ENCODE data around the genes AKR1C8 and CALML5.

DNA sequence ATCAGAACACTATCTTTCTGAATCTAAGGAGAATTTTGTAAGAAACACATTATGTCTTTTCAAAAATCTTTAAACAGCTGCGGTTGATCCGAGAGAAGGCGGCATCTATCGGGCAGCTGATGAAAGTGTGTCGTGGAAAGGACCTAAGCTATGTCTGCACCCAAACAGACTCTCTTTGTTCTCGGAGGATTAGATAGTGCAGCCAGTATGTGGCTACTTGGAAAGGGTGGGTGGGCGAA, 509.9 kb upstream of the AKR1E2 start:
- RRBS: no CpG with 5 or more reads among the region's 7 CpGs

DNA sequence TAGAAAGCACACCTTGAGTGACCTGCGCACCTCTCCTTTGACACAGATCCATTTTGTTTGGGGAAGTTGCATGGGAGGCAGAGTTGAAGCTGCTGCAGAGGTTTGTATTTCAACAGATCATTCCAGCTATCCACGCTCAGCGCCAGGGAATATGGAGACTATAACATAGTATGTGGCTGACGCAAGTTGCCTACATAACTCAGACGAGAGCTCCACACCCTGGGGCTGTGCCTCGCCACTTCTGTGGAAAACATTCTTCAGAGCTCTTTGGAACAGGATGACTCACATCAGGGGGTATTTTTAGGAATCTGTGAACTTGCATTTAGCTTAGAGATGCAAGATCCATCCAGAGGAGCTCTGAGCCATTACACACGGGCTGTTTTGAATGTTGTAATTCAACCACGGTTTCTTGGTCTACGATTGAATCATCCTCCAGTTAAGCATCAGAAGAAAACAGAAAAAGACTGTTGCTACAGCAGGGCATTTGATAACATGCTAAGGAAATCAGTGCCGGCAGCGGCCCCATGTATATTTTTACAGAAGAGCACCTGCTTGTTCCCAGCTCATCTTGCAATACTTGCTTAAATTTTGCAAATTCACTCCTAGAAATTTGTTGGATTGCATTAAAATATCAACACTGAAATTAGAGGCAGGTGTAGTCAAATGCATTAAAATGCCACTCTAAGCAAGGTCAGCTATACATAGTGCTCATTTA, 481.4 kb upstream of the AKR1E2 start:
- RRBS: no CpG with 5 or more reads among the region's 11 CpGs

DNA sequence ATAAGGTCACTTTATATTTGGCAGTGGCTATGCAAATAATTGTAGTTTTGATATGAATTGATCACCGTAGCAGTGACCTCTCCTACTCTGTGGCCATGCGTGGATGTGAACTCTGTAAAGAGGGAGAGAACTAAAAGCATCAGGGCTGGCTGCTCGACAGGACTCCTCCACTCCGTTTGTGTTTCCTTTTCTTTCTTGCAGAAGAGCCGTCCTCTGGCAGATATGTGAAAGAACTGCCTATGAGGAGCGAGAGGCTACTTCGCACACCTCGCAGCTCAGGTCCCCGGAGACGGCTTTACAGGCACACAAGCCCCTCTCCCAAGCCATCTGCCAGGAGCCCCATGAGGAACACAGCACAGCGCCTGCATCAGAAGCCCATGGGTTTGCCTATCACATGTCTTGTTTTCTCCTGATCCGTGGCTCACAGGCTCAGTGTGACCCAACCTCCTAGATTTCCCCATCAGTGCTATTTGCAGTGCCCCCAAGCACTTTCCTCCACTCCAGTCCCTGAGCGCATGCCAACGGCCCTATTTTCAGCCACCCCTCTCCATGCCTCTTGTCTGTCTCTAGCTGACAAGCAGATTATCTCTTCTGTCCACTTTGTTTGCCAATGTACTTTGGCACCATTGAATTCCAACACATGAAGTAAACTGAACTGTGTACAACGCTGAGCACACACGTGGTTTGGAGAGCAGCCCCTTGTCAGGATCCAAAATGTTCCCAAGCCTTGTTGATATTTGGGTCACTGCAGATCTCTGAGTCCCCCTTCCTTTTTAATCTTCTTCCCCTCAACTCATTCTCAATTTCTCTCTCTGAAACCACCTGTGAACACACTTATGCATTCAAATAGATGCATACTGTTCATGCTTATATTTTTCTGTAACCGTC, 164.3 kb upstream of the AKR1E2 start:
- RRBS: no CpG with 5 or more reads among the region's 17 CpGs

GRCh38 chr10:4671236-4671891, 154.6 kb upstream of the AKR1E2 start:
- RRBS: no CpG with 5 or more reads among the region's 9 CpGs

DNA sequence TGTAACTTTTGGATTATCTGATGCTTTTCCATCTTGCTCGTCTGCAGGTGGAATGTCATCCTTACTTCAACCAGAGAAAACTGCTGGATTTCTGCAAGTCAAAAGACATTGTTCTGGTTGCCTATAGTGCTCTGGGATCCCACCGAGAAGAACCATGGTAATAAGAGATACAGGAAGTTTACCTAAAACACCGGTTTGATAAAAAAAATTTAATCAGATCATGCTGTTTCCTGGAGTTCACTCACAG, 8.9 kb downstream of the AKR1C1 start:
- RRBS: no CpG with 5 or more reads among the region's 3 CpGs

- RRBS: no CpG with 5 or more reads among the region's 4 CpGs
Measured at GRCh38 chr10:5184742-5185519, at the start of gene AKR1C8. TSS of gene AKR1C8 (minus strand) at chr10:5185150.

DNA sequence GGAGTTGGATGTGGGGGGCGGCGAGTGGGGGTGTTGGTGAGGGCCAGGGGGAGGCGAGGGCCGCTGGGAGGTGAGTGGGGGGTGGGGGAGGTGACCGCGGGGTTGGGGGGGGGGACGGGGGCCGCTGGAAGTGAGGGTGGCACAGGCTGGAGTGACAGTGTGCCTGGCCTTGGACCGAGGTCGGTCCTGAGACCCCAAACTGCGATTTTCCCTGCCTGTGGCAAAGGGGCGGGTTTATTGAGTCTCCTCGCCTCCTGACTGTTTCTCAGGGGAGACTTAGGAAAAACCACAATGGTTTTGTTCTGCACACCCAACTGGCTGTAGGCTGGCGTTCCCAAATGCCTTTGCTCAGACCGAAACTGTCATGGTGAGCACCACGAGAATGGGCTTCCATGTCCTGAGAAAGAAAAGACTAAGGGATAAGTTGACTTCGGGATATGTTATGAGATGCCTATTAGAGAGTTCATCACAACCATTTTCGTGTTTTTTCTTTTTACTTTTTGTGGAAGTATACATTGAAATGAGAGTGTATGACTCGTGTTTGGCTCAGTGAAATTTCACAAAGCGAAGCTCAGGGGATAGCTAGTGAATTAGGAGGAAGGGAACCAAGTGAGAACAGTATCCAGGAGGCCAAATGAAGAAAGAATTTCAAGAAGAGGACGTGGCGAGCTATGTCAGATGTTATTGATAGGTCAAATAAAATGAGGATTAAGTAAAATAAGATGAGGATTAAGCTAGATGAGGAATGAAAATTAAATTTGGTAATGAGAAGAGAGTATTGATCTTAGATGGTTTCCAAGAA, 777 bp downstream of the NET1 start:
- RRBS: no CpG with 5 or more reads among the region's 22 CpGs

DNA sequence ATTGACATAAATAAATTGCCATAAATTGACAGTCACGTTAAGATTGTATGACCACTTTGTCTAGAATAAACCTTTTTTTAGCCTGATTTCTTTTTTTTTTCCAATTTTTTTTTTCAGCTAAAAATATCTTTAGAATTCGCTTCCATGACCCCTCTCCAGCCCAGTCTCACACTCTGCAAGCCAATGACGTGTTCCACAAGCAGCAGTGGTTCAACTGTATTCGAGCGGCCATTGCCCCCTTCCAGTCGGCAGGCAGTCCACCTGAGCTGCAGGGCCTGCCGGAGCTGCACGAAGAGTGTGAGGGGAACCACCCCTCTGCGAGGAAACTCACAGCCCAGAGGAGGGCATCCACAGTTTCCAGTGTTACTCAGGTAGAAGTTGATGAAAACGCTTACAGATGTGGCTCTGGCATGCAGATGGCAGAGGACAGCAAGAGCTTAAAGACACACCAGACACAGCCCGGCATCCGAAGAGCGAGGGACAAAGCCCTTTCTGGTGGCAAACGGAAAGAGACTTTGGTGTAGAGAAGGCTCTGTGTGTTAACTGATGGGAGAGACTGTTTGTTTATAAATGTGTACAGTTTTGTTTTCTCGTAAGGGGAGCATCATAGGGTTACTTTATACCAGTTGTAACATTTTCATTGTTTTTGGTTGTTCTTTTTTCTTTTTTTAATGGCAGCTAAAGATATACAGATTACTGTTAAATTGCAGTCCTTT, 42.7 kb downstream of the CALML5 start:
- RRBS: no CpG with 5 or more reads among the region's 15 CpGs

DNA sequence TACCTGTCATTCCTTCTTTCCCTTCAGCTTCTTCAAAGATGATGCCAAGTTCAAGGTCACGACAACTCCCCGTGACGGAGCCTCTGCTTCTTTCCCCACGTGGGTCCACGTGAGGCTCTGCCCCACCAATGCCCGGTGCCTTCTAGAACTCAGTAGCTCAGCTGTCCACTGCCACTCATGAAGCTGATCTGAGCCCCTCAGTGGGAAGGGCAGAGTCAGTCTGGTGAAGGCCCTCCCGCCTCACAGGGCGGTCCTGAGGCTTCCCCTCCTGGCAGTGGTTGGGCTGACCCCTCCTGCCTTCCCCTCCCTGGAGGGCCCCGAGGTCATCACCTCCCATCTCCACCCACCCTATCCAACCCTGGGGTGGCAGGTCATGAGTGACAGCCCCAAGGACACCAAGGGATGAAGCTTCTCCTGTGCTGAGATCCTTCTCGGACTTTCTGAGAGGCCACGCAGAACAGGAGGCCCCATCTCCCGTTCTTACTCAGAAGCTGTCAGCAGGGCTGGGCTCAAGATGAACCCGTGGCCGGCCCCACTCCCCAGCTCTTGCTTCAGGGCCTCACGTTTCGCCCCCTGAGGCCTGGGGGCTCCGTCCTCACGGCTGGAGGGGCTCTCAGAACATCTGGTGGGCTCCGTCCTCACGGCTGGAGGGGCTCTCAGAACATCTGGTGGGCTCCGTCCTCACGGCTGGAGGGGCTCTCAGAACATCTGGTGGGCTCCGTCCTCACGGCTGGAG, 18.8 kb downstream of the CALML5 start:
- RRBS: no CpG with 5 or more reads among the region's 24 CpGs

- RRBS: 82% methylated on average over 13 of the region's 72 CpGs
Measured at GRCh38 chr10:5498667-5499826, at the start of gene CALML5. TSS of gene CALML5 (minus strand) at chr10:5499570.

DNA sequence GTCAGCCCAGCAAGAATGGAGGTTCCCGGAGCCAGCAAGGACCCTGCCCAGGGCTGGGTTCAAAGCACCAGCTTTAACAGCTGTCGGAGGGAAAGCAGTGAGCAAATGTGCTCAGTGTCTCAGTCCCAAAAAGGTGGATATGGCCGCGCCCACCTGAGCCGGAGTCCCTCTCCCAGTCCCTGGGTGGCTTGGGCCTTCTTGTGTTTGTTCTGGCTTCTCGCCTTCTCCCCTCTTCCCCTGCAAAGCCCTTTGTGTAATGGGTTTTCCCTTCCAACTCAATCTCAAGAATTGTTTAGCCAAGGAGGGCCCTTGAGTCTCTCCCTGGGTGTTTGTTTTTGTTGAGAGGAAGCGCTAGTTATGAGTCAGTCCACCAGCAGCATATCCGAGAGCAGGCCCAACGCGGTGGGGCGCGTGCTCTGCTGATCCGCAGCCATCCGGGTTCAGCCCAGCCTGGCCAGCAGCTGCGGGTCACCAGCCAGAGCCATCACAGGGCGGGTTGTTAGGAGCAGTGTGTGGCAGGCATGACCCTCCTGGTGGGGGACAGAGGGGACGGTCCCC, 21.1 kb downstream of the CALML3 start:
- RRBS: no CpG with 5 or more reads among the region's 17 CpGs

GRCh38 chr10:5551580-5552633, 27.1 kb downstream of the CALML3 start:
- RRBS: 30% methylated on average over 3 of the region's 17 CpGs

- RRBS: no CpG with 5 or more reads among the region's 10 CpGs
Measured at GRCh38 chr10:5617903-5618370, 48.5 kb downstream of the ASB13 start.

- RRBS: 84% methylated on average over 5 of the region's 16 CpGs
Measured at GRCh38 chr10:5620091-5620744, 46.2 kb downstream of the ASB13 start.

DNA sequence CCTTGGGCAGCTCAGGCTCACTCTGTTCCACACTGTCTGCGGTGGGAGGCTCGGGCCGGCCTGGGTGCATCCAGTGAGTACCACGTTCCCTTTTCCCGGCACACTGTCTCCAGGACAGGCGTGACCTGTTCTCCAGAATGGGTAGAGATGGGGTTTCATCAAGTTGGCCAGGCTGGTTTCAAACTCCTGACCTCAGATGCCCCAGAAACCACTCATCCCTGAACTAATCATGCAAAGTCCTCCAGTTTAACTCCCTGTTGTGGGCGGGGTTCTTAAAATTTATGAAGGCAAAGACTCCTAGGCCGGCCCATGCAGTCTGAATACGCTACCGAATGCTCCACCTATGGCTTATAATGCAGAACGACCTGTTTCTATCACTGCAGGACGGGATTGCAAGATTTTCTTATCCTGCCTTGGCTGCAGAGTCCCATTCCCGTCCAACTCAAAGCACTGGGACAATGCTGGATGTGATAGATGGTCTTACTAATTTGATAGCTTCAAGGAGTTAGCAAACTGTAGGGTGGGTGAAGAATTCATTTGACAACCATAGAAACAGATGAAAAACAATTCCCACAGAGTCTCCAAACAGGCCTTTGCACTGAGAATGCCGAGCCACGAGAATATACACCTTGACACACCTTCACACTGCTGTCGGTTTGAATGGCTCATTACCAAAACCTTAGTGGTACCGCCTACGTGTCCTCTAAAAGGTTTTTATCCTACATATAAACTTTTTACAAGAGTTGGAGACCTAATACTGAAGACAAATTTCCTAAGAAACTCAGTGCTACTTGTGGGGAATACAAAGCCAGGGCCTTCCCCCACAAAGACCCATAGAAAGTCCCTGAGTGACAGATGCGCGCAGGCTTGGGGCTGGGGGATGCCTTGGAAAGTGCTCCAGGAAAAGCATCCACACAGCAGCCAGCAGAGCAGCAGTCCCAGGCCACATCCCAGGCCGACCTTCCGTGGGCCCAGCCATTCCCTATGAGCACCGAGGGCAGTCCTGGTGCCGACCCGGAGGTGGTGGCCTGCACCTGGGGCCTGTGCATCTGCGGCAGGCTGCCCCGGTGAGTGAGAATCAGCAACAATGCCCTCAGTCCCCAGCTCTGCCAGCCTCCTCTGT, 26.8 kb downstream of the ASB13 start:
- RRBS: 97% methylated on average over 3 of the region's 27 CpGs

DNA sequence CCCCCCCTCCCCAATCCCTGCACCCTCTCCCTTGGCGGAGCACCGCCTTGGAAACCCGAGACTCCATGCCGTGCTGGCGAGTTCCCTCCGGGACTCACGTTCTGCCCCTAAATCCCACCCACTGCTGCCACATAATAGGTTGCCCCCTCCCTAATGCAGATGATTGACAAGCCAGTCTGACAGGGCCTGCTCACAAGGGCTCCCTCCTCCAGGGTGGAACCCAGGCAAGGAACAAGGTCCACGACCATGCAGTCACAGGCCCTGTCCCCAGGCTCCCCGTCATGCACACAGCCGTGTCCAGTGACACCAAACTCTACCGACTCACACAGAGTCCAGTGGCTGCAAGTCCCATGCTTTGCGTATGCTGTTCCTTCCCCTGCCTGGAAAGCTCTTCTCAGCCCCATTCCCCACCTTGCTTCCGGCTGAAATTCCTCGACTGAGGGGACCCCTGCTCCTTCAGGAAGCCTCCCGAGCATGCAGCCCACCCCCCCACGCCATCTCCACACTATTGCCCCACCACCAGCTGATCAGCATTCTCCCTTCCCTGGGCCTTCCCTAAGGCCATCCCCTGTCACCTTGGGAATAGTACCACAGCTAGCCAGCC, 7.1 kb downstream of the ASB13 start:
- RRBS: no CpG with 5 or more reads among the region's 16 CpGs

- RRBS: no CpG with 5 or more reads among the region's 3 CpGs
Measured at GRCh38 chr10:5665376-5665753, 1.0 kb downstream of the ASB13 start.

DNA sequence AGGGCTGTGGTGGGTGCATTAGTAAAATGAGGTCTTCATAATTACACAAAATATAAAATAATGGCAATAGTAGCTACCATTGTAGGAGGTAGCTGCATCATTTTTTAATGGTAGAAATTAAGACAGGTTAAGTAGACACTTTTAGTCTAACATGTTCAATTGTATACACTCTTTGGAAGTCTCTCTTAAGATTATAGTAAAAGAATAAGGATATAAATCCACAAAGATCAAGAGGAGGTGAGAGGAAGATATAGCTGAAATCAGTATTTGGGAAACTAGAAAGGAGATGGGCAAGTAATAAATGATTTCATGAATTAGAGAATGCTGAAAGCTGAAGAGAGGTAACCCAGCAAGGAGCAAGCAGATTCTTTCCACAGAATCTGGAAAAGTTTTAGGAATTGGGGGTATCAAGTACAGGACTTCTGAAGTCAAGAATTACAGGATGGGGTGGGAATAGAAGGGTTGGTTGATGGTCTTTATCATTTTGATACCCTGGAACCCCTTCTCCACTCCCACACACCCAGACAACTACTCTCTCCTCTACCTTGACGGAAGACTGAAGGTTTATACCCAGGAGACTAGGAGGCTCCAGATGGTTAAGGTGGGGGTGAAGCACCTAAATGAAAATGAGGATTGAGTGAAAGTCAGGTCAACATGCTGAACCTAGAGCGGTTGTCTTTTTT, 11.0 kb downstream of the TASOR2 start:
- RRBS: no CpG with 5 or more reads among the region's 2 CpGs

- RRBS: no CpG with 5 or more reads among the region's 6 CpGs
Measured at GRCh38 chr10:5712606-5713337, 28.1 kb downstream of the TASOR2 start.

GRCh38 chr10:5726627-5727254, 42.1 kb downstream of the TASOR2 start:
- RRBS: no CpG with 5 or more reads among the region's 3 CpGs